Cerebellum (tissue), 5 donors: ENCODE results near the gene AVIL.

GRCh38 chr12:57615574-57616032, 4.4 kb downstream of the ARHGEF25 start:
- PRO-cap, 3 experiments: no peak in any of the 3 experiments
- RAMPAGE, long total RNA: no peak

- PRO-cap, 3 experiments: no peak in any of the 3 experiments
- RAMPAGE, long total RNA: no peak
Observed at GRCh38 chr12:57616739-57617314, 5.6 kb downstream of the ARHGEF25 start.

- PRO-cap, 3 experiments: no peak in any of the 3 experiments
- RAMPAGE, long total RNA: no peak
Observed at GRCh38 chr12:57718909-57719319, 19.6 kb downstream of the AGAP2 start.

DNA sequence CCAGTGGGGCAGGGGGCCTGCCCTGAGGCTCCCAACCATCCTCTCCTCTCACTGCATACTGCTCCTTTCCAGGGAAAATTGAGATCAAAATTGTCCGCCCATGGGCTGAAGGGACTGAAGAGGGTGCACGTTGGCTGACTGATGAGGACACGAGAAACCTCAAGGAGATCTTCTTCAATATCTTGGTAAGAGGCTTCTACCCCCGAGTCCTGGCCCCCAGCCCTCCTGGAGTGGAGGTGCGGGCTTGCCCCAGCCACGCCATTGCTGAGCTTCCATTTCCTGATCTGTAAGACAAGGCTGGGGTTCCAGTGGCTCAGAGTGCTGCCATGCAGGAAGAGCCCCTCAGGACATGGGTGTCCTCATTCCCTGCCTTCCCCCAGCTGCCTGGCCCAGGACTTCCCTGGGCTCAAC, 18.2 kb downstream of the AGAP2 start:
- PRO-cap, 3 experiments: no peak in any of the 3 experiments
- RAMPAGE, long total RNA: no peak

DNA sequence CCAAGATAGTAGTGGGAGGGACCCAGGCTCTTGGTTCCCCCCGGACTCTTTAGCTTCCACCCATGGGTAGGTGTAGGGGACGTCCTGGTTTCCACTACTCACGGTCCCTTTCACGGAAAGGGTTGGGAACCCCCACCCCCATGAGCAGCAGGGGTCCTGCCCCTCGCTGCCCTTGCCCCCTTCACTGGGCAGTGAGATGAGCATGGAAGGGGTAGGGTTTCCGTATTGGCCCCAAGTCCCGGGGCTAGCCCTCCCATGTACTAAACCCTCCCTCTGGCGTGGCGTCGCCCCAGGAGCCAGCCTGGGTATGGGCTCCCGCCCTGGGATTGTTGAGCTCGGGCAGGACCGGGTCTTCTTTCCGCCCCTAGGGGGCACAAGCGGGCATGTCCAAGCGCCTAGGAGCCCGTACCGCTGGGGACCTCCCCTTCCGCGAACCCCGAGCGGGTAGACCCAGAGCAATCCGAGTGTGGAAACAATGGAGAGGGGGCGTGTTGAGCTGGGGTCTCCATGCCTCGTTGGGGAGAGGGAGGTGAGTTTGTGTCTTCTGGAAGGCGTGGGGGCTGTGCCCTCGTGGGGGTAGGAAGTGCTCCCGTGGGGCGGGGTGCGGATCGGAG, 12.6 kb downstream of the AGAP2 start:
- PRO-cap, 3 experiments: peak in 2 of 3 experiments; most common plus-strand start position 453 of the sequence (in 2)
- RAMPAGE, long total RNA: start-site peak on the plus strand centred at position 448 of the sequence, 55 bp wide, 11 and 11 reads in 2 replicates

DNA sequence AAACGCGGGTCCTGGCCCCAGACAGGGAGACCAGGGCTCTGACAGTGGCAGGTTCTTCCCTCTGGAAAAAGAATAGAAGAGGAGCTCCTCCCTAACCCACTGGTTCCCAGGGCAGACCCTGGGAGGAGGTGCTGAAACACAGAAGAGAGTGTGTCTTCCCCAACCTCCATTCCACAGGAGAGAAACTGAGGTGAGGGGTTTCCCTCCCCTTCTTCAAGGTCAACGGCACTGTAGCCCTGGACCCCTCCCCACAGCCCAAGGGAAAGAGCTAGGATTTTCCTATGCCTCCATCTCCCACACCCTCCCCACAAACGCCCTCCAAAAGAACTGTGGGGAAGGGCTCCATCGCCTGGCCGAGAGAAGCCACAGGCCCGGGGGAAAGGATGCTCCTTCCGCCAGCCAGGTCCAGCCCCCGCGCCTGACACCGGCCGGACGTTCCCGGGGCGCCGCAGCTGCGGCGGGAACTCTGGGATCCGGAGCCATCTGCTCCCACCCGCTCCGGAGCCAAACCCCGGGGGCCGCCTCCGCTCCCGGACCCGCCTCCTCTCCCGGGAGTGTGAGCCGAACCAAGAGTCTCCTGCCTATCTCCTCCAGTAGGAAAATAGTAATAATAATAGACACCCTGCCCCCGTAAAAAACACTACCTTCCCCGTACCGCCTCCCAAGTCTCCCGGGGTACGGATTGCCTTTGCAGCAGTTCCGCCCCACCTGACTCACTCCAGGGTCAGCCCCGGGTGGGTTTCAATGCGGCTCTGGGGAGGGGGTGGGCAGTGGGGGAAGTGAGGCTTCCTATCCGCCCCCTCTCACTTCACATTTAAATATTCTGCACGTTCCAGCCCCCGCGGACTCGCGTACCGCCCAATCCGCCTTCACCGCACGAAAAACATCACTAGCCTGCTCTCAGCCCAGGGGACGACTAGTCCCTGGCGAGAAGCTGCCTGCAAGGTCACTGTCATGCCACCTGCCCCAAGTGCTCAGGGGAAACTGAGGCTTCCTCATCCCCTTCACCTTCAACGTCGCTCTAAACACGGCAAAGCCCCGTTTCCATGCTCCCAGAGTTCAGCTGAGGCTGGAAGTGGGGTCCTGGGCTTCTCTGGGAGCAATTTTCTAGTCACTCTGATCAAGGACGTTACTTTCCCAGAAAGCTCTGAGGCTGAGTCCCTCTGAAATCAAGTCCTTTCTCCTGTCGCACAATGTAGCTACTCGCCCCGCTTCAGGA, 2.4 kb downstream of the AGAP2 start:
- PRO-cap, 3 experiments: peak in 3 of 3 experiments; most common plus-strand start position 451 of the sequence (in 2); most common minus-strand start position 420 of the sequence (in 3)
- RAMPAGE, long total RNA: no peak

- PRO-cap, 3 experiments: peak in 1 of 3 experiments; most common plus-strand start chr12:57738100 (in 1); most common minus-strand start chr12:57738029 (in 1)
- RAMPAGE, long total RNA: no peak
Observed at GRCh38 chr12:57737861-57738359, 632 bp downstream of the AGAP2 start.

- PRO-cap, 3 experiments: no peak in any of the 3 experiments
- RAMPAGE, long total RNA: no peak
Observed at GRCh38 chr12:57741704-57742387, 3.0 kb upstream of the TSPAN31 start.

DNA sequence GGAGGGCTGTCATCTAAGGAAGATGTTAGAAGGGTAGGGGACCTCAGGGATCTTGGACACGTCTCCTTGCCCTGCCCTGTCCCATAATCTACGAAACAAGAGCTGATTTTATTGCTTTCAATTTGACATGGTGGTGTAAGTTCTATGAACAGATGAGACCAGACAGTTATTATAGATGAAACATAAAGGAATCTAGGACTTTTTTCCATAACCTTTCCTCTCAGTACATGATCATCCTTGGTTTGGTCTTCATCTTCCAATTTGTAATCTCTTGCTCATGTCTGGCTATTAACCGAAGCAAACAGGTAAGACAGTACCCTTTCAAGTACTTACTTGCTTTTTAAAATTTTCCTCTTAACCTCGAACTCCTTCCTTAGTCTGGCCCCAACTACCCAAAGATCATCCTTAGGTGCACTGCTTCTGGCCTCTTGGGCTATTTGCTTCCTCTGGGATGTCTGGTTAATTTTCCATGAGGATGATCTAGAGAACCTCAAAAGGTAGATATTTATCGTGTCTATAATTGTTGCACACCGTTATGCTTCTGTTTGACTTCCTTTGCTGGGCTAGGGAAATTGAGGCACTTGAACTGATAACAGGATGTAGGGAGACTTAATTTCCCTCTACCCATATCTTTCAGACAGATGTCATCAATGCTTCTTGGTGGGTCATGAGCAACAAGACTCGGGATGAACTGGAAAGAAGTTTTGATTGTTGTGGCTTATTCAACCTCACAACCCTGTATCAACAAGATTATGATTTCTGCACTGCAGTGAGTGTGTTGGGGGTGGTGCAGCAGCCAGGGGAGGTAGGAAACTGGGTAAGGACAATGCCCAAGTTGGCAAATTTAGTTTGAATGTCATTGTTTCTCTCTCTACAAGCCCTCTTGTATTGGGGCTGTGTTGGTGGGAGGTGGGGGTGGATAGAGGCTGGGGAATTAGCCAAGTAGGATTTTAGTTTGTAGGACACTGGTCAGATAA, 1.4 kb downstream of the TSPAN31 start:
- PRO-cap, 3 experiments: no peak in any of the 3 experiments
- RAMPAGE, long total RNA: no peak

DNA sequence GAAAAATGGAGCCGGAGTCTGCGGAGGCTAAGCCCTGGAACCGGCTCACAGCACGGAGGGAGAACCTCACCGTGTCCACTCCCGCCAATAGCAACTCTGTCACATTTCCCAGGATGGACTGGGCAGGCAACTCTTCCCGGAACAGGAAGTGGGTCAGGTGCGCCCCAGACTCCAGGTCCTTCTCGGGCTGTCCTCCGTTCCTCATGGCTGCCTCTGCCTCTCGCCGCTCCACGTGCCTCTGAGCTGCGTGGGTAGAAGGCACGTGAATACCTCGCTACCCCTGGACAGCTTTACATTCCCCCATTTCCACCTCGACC, 2.2 kb downstream of the CYP27B1 start:
- PRO-cap, 3 experiments: no peak in any of the 3 experiments
- RAMPAGE, long total RNA: no peak

DNA sequence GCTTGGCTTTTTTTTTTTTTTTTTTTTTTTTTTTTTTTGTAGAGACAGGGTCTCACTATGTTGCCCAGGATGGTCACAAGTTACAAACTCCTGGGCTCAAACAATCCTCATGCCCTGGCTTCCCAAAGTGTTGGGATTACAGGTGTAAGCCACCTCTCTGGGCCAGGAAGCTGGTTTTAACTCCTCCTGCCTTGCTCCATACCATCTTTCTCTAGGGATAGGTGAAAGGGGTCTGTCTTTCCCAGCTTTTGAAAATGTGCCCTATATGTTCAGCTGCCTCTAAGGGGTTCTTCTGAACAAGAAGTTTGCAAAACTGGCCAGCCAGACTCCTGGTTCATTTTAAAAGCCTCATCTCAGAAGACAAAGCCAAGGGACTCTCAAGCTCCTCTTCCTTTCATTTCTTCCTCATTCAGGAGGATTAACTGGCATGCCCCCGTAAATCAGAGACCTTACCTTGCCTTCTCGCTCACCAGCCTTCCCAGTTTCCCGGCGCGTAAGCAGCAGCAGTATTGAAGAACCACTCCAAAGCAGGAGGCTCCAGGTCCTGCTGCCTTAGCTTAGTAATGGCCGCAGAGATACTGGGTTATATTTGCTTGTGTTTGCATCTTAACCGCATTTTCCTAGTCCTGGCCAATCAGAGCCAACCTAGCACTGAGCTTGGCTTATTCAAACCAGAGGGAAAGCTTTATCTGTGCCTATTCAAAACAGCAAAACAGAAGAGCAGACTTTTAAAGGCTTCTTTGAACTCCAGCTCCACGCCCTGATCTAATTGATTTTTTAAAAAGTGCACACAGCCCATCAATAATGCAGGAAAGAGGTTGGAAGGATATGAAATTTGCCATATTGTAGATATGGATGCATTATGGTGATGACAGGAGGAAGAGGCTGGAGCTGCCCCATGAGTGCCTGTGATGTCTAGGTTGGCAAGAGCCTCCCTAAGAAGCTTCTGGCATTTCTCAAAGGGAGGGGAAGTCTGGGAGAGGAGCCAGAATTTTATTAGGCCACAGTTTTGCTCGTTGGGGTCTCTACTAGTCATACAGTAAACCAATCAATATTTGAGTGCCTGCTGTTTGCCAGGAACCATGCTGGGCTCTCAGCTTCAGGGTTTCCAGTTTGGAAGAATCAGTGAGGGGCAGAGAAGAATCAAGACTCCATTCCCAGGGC, at the start of gene AVIL:
TSS of gene AVIL (minus strand) at position 559 of the 1,164 bp plus-strand sequence.
- PRO-cap, 3 experiments: no peak in any of the 3 experiments
- RAMPAGE, long total RNA: no peak

DNA sequence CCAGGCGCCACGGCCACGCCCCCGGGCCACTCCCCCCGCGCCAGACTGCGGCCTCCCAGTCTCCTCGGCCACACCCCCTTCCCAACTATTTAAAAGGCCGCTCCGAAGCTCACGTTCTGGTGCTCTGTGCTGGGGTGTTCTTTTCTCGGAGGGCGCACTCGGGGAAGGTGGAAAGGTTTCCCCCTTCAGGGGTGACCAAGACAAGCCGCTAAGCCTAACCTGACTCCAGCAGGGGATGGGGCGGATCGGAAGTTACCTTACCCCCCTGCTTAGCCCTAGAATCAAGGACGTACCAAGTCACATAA, 526 bp upstream of the CTDSP2 start:
- PRO-cap, 3 experiments: peak in 3 of 3 experiments; most common plus-strand start position 119 of the sequence (in 3)
- RAMPAGE, long total RNA: no peak

DNA sequence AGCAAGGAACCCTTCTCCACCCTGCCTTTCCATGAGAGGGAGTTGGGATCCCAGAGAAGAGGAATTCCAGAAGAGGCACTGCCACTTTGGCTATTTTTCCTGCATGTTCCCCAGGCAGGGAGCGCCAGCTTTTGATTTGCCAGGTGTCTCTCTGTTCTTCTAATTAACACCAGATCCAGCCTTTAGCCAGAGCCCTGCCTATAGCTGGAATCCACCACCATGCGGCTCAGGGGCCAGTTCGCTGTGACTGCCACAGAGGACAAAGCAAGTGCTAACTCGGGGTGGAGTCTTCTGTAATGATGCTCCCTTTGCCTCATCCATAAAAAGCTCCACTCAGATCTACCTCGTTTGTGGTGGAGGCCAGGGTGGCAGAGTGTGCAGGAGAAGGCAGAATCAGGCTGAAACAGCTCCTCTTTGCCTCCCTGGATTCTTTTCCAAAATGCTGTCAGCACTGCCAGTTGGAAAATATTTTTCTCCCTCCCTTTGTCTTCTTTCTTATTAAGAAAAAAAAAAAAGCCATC, 17.9 kb upstream of the CTDSP2 start:
- PRO-cap, 3 experiments: peak in 2 of 3 experiments; most common plus-strand start position 162 of the sequence (in 1); most common minus-strand start position 133 of the sequence (in 1)
- RAMPAGE, long total RNA: no peak

DNA sequence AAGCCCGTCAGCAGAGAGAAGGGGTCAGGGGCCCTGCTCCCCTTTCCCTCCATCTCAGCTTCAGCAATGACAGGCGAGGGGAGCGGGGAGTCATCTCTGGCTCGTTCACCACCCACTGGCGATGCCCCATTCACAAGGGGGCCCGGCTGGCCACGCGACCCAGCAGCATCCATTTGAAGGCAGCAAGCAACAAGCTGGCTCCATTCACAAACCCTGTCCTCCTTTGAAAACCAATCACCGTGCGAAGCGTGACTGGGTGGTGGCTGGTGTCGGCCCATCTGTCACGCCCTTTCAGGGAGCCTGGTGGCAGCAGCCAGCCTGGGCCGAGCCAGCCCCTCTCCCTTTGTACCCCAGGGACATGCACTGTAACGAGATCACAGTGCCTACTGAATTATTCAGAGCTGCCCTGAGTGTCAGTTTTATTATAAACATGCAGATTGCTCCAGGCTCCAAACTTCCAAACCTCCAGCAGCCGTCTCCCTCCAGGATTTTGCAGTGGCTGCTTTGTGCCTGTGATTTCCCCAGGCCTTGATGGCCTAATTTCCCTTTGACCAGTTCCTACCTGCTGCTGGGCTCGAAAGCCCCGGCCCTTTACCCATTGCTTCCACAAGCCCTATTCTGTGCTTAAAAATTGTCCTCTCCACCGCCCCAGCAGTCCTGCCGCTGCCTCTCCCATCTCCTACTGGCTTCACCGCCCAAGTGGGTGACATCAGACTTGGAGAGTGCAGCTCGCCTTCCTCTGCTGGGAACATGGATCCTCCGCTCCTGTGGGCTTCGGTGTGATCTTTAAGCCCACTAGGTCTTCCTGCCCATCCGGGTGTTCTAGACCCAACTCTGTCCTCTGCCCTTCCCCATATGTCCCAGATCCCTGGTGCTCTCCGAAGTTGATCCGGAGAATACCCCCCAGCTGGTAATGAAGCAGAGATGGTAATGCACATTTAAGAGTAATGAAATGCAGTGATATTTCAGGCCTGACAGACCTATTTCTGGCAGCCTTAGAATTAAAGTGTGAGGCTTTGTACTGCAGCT, 22.5 kb upstream of the CTDSP2 start:
- PRO-cap, 3 experiments: peak in 1 of 3 experiments; most common plus-strand start position 294 of the sequence (in 1); most common minus-strand start position 225 of the sequence (in 1)
- RAMPAGE, long total RNA: no peak

DNA sequence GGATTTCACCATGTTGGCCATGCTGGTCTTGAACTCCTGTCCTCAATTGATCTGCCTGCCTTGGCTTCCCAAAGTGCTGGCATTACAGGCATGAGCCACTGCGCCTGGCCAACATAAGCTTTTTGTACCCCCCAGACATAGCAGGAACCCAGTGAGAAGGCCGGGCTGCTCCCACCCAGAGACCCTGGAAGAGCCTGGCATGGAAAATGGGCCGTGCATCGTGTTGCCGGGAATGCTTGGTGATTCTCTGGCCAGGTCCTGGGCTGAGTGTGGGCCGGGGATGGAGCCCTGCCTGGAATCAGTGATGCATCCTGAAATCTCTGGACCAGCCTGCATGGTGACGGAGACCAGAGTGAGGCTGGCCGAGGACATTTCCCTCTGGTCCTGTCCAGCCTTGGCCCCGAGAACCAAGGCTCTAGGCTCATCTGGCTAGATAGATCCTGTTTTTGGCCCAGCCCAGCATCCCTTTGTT, 46.7 kb upstream of the CTDSP2 start:
- PRO-cap, 3 experiments: no peak in any of the 3 experiments
- RAMPAGE, long total RNA: no peak

DNA sequence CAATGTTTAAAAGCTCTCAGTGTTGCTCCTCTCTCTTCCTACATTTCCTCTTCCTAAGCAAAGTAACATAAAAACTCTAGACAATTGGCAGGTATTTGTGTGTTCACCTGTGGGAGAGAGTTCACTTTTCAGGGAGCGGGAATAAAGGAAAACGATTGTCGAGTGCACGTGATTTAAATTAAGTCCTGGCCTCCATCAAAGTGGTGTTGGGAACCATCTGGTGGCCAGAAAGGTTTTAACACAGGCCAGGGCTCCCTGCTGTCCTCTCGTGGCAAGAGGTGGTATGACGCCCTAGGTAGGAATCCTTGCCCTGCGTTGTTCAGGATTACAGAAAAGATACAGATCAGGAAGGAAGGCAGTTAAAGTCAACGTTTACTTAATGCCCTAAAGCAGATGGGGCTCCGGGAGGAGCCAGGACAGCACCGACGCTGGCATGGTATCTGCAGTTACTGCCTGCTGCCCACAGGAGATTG, 36.1 kb upstream of the ATP23 start:
- PRO-cap, 3 experiments: peak in 1 of 3 experiments; most common plus-strand start position 330 of the sequence (in 1); most common minus-strand start position 130 of the sequence (in 1)
- RAMPAGE, long total RNA: no peak

DNA sequence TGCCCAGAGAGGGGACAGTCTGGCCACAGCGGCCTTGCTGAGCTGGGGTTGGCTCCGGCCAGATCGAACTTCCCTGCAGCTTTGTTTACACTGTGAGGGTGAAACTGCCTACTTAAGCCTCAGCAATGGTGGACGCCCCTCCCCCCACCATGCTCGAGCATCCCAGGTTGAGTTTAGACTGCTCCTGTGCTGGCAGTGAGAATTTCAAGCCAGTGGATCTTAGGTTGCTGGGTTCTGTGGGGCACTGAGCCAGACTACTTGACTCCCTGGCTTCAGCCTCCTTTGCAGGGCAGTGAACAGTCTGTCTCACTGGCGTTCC, 79.3 kb downstream of the LRIG3 start:
- PRO-cap, 3 experiments: no peak in any of the 3 experiments
- RAMPAGE, long total RNA: no peak

DNA sequence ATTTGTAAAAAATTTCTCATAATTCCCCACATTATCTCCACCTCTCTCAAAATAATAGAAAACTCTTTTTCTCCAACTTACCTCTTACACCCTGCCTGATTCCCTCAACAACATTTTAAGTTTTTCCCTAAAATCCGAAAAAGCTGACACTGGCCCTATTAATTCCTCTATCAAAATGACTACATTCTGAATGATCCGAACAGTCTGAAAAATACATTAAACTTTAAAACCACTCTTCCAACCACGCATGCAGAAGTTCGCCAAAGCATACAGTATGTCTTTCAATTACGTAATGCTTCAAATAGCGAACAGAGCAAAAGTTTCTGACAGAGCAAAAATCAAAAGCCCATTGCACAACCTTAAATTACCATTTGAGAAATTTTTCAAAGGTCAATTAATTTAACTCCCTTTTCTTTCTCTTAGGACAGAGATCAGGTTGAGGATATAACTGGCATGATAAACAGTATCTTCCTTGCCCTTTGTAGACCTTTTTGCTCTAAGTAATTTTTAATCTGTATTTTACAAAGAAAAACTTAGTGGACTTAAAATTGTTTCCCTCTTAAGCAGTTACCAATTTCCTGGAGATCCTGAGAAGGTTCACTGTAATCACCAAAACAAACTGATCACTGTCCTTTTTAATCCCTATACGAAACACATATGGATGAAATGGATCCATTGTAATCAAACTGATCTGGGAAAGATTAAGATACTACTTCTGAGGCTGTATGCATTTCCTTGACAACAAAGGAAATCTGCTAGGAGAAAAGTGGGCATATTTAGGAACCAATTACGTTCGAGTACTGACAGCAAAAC, 33.1 kb downstream of the LRIG3 start:
- PRO-cap, 3 experiments: no peak in any of the 3 experiments
- RAMPAGE, long total RNA: no peak

- PRO-cap, 3 experiments: no peak in any of the 3 experiments
- RAMPAGE, long total RNA: no peak
Observed at GRCh38 chr12:58906871-58907392, 13.4 kb downstream of the LRIG3 start.

DNA sequence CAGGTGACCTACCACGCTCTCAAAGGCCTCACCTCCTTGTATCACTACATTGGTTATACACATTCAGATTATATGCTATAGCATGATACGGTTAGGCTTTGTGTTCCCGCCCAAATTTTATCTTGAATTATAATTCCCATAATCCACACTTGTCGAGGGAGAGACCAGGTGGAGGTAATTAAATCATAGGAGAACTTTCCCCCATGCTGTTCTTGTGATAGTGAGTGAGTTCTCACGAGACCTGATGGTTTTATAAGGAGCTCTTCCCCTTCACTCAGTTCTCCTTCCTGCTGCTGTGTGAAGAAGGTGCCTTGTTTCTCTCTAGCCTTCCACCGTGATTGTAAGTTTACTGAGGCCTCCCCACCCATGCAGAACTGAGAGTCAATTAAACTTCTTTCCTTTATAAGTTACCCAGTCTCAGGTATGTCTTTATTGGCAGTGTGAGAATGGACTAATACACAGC, 19.3 kb upstream of the LRIG3 start:
- PRO-cap, 3 experiments: no peak in any of the 3 experiments
- RAMPAGE, long total RNA: no peak